ENCODE measurements around the genes TSHZ3 and DPY19L3.

DNA sequence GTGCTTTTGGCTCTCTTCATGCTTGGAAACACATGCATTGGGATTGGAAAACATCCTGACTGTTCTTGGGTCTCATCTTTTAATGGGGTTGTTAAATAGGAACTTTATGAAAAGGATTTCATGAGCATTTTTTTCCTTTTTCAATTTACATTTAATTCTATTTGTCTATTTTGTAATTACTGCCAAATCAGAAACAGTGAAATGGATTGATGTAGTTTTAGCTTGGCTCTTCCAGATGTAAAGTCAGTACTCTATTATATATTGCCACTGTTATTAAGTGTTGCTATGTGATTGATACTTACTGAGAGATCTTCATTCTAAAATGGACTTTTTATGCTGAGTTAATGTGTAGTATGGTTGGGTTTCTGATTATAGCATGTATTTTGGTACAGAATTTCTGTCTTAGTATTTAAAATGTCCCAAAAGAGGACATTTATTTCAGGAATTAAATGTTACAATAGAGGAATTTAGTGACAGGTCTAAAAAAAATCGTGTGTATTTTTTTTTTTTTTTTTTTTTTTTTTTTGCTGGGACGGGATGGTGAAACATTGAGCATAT is 27.7 kb downstream of the URI1 start:
- PRO-cap, 3 experiments: no peak in any of the 3 experiments
- RAMPAGE, long total RNA, 2 experiments: no peak in any of the 2 experiments
- RRBS: no CpG with 5 or more reads among the region's 2 CpGs

DNA sequence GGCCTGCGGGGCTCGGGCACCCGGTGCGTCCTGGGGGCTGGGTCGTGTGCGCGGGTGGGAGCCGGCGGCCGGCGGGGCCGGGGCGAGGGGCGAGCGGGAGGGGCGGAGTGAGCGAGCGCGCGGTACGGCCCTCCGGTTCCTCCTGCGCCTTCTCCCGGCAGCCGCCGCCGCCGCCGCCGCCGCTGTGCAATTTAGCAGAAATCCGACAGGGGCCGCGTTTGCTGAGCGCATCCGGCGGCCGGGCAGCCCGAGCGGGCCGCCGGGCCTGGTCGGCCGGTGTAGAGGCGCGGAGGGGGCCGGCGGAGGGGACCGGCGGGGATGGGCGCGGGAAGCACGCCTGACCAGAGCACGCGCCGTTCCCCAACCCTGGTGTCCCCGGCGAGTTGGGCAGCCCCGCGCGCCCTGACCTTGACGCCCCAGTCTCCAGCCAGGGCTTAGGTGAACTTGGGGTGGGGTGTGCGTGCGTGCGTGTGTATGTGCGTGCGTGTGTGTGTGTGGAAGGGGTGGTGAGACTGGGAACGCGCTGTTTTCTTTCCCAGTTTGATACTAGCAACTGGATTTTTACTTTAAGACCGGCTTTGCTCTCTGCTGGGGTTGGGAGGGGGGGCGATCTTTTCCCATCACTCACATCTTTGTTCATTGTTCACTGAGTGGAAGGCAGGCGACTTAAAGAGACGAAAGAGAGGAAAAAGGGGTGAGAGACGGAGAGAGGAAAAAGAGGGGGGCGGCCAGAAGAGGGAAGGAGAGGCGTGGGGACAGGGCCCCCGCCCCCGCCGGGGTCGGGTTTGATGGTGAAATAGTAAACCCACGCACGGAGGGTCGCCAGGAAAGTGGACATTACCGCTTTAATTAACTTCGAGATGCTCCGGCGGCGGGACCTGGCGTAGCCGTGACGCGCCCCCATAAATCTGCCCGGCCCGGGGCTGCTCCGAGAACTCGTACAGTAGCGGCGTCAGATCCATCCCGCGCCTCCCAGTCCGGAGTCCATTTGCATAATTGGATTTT is 144.3 kb upstream of the ZNF536 start:
- PRO-cap, 3 experiments: peak in 3 of 3 experiments; most common plus-strand start position 372 of the sequence (in 2); most common minus-strand start position 144 of the sequence (in 3)
- RAMPAGE, long total RNA, 2 experiments: start-site peak on the plus strand in 1 of 2 experiments, centred at positions 339 to 936 of the sequence, 16 to 41 reads per replicate
- RRBS: 1% methylated on average over 59 of the region's 101 CpGs

GRCh38 chr19:30228585-30228928 is 143.6 kb upstream of the ZNF536 start:
- PRO-cap, 3 experiments: no peak in any of the 3 experiments
- RAMPAGE, long total RNA, 2 experiments: no peak in any of the 2 experiments
- RRBS: 2% methylated on average over 6 of the region's 36 CpGs

DNA sequence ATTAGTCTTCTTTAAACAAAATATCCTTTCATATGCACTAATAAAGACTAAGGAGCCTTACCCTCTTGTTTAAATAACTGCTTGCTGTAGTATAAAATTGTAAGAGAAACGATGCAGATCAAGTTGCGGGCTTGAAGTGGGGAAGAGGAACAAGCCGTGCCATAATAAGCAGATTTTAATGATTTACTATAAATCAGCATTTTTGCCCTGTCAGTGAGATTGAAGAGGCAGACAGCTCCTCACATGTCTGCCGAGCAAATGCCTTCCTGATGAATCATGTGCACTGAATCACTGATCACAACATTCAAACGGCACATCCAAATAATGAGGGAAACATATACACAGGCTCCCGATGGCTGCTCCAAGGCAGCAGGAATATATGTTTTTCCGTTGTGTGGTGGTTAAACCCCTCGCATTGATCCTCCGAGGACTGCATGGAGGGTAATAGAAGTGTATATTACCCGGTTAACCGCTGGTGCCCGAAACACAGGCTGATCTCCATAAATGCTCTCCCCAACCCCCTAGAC is 282.8 kb downstream of the TSHZ3 start:
- PRO-cap, 3 experiments: no peak in any of the 3 experiments
- RAMPAGE, long total RNA, 2 experiments: no peak in any of the 2 experiments
- RRBS: no CpG with 5 or more reads among the region's 12 CpGs

- PRO-cap, 3 experiments: no peak in any of the 3 experiments
- RAMPAGE, long total RNA, 2 experiments: no peak in any of the 2 experiments
- RRBS: no CpG with 5 or more reads among the region's 10 CpGs
These were observed 92.7 kb downstream of the TSHZ3 start for GRCh38 chr19:31256482-31256995.

DNA sequence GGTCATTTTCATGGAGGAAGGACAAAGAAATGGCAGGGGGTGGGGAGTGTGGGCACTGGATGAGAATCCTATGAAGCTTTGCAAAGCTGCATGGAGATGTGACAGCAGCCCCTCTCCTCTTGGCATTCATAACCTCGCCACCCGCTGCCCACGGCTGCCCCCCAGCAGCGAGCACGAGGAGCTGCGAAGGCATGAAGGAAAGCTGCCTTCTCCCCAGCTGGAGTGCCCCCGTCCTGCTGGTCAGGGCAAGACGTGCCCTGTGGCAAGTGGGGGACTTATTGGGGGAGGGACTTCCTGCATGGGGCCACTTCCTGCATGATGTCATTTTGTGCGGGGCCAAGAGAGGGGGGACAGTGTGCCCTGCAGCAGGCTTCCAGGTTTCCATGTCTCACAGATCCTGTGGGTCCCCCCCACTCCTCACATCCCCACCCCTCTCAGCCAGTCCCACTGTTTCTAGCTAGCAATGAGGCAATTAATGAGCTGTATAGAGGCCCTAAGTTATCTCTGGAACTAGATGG is 85.9 kb downstream of the TSHZ3 start:
- PRO-cap, 3 experiments: no peak in any of the 3 experiments
- RAMPAGE, long total RNA, 2 experiments: no peak in any of the 2 experiments
- RRBS: no CpG with 5 or more reads among the region's 9 CpGs

- PRO-cap, 3 experiments: no peak in any of the 3 experiments
- RAMPAGE, long total RNA, 2 experiments: no peak in any of the 2 experiments
- RRBS: no CpG with 5 or more reads among the region's 7 CpGs
These were observed 8.8 kb downstream of the TSHZ3 start for GRCh38 chr19:31340441-31340763.

GRCh38 chr19:31349093-31349921 is at the start of gene TSHZ3:
Gene TSHZ3 (minus strand): TSS chr19:31349436.
- PRO-cap, 3 experiments: peak in 3 of 3 experiments; most common plus-strand start chr19:31349736 (in 2); most common minus-strand start chr19:31349422 (in 2)
- RAMPAGE, long total RNA, 2 experiments: no peak in any of the 2 experiments
- RRBS: 2% methylated on average over 7 of the region's 104 CpGs

GRCh38 chr19:31351231-31351572 is 2.0 kb upstream of the TSHZ3 start:
- PRO-cap, 3 experiments: peak in 2 of 3 experiments; most common plus-strand start chr19:31351420 (in 2)
- RAMPAGE, long total RNA, 2 experiments: no peak in any of the 2 experiments
- RRBS: 0% methylated on average over 6 of the region's 34 CpGs

GRCh38 chr19:32354419-32354939 is 9.1 kb downstream of the ZNF507 start:
- PRO-cap, 3 experiments: no peak in any of the 3 experiments
- RAMPAGE, long total RNA, 2 experiments: no peak in any of the 2 experiments
- RRBS: no CpG with 5 or more reads among the region's 16 CpGs

DNA sequence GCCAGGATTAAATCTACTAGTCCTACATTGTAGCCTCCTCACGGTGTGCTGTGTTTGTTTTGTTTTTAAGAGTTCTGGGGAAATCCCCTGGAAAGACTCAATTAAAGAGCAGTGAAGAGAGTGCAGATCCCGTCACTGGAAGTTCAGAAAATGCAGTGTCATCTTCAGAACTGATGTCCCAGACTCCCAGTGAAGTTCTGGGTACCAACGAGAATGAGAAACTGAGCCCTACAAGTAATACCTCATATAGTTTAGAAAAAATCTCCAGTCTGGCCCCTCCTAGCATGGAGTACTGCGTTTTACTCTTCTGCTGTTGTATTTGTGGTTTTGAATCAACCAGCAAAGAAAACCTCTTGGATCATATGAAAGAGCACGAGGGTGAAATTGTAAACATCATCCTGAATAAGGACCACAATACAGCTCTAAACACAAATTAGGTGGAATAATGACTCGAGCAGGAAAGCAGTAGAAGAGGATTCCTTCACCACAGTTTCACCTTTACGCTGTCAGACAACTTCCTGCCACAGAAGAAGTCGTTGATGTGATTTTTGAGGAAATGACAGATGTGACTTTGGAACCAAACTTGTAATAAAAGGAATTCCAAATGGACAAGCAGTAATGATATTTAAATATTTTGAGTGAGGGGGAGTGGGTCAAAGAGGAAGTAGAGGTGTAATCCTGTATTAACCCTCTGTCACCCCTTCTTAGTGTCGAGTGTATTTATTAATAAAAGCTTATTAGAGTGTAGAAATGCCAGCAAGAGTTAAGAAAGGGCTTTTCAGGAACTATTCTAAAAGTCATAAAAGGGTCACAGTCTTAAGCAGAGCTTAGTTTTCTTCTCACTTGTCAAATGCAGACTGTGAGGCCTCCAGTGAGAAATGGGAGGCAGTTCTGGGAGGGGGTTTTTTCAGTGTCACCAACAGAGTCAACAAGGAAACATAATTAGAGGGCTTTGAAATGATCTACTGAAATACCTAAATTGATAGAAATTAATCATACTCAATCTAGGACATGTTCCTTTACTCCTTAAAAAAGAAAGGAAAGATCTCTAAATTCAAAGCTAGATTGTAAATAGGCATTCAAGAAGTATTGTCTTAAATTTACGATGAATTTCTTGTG is 22.6 kb upstream of the DPY19L3 start:
- PRO-cap, 3 experiments: no peak in any of the 3 experiments
- RAMPAGE, long total RNA, 2 experiments: no peak in any of the 2 experiments
- RRBS: no CpG with 5 or more reads among the region's 10 CpGs

DNA sequence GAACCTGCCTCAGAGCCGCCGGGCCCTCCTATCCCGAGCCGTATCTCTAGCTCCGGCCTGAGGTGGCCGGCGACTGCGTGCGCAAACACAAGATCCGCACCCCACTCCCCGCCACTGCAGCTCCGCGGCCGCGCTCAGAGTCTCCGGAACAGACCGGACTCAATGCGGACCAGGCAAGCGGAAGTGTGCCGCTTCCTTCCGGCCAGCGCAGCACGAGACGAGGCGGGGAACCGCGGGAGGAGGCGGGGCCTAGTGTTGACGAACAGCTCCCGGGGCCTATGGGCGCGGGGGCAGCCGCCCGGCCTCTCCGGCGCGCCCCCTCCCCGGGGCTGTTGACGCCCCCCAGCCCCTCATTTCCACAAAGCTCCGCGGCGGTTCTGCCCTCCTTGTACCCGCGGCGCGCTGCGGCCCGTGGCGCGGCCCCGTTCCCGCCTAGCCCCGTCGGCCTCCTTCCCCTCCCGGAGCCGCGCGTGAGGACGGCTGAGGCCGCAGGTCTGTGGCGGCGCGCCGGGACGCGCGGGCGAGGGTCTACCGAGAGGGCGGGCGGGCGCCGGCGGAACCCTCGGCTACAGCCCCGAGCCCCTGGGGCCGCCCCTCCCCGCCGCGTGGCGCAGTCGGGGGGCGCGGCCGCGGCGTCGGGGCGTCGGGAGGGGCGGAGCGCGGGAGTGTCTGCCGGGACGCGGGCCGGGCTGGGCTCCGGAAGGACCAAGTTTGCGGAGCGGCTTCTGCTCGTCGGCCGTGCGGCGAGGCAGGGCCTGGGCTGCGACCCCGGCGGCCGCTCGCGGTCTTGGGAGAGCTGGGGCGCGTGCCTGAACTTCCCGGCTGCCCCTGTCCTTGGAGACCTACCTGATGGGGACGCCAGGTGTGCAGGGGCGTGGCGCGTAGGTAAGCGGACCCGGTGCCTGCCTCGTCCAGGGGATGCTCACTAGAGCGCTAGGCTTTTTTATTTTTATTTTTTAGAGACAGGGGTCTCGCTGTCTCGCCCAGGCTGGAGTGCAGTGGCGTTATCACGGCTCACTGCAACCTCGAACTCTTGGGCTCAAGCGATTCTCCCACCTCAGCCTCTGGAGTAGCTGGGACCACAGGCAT is at the start of gene DPY19L3:
TSS of gene DPY19L3 (plus strand) at position 353 of the 1,089 bp plus-strand sequence.
- PRO-cap, 3 experiments: peak in 3 of 3 experiments; most common plus-strand start position 361 of the sequence (in 3); most common minus-strand start position 607 of the sequence (in 3)
- RAMPAGE, long total RNA, 2 experiments: start-site peak on the plus strand in 1 of 2 experiments, centred at positions 361 to 707 of the sequence, 270 to 835 reads per replicate
- RRBS: 1% methylated on average over 66 of the region's 128 CpGs

GRCh38 chr19:32406705-32407974 is 1.6 kb downstream of the DPY19L3 start:
- PRO-cap, 3 experiments: peak in 2 of 3 experiments; most common plus-strand start chr19:32407367 (in 1); most common minus-strand start chr19:32407211 (in 1)
- RAMPAGE, long total RNA, 2 experiments: no peak in any of the 2 experiments
- RRBS: no CpG with 5 or more reads among the region's 18 CpGs

GRCh38 chr19:32468308-32469111 is 62.9 kb downstream of the DPY19L3 start:
- PRO-cap, 3 experiments: no peak in any of the 3 experiments
- RAMPAGE, long total RNA, 2 experiments: no peak in any of the 2 experiments
- RRBS: no CpG with 5 or more reads among the region's 8 CpGs

GRCh38 chr19:32870043-32870374 is 442 bp upstream of the SLC7A9 start:
- PRO-cap, 3 experiments: no peak in any of the 3 experiments
- RAMPAGE, long total RNA, 2 experiments: no peak in any of the 2 experiments
- RRBS: no CpG with 5 or more reads among the region's 9 CpGs

DNA sequence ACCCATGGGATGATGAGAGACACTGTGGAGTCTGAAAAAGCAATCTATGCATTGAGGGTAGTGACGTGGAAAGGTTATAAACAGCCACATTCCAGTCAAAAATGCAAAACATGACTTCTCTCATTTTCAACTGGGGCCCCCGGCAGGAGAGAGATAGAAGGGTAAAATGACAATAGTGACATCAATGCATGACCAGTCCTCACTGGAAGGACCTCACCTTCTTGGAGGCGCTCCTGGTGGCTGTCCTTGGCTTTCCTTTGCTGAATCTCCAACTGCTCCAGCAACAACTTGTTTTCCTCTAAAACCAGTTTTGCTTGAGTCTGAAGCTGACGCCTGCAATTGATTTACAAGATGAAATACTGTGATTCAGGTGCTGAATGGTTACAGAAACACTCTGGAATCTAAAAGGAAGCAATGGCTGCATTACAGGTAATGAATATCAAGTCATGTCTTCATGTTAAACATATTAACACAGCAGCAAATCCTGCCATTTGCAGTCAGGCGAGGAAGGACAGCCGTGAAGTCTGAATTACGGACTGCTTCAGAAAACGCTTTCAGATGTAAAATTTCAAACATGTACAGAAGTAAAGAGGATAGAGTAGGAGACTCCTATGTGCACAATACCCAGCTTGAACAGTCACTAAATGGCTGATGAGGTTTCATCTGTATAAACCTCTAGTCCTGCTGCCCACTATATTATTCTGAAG is 48.6 kb upstream of the SLC7A9 start:
- PRO-cap, 3 experiments: no peak in any of the 3 experiments
- RAMPAGE, long total RNA, 2 experiments: no peak in any of the 2 experiments
- RRBS: no CpG with 5 or more reads among the region's 8 CpGs

DNA sequence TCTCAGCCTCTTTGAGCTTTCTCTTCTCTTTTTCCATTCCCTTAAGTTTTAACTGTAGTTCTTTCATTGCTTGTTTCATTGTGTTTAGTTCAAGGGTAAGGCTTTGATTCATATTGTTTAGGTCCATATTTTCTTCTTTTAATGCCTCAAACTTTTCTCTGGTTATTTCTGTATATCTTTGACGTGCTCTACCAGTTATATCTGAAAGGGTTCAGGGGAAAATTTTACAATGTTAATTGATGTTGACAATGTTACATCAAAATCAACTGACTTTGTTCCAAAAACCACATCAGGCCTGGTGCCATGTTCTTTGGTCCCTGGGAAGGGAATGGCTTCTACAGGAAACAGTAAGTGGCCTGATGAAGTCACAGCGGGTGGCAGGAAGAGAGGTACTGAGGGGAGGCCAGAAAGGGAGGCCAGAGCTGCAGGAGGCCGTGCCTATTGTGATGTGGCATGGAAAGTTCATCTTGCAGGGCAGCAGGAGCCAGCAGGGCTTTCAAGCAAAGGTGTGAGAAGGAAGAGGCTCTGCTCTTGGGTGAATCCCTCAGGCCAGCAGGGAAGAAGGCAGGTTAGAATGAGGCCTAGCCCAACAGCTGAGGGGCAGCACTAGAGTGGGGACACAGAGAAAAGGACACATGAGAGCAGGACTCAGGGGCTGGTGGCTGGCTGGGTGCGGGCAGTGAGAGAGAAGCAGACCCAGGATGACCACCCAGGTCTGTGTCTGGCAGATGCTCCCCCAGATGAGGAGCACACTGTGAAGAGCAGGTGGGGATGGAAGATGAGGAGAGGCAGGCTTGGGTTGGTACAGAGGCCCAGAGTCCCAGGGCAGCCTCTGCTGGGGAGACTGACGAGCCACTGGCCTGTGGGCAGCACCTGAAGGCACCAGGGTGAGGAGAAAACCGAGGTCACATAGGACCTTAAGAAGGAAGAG is 38.0 kb downstream of the CEP89 start:
- PRO-cap, 3 experiments: no peak in any of the 3 experiments
- RAMPAGE, long total RNA, 2 experiments: no peak in any of the 2 experiments
- RRBS: no CpG with 5 or more reads among the region's 6 CpGs

GRCh38 chr19:33040967-33042142 is 23.3 kb downstream of the RHPN2 start:
- PRO-cap, 3 experiments: no peak in any of the 3 experiments
- RAMPAGE, long total RNA, 2 experiments: no peak in any of the 2 experiments
- RRBS: no CpG with 5 or more reads among the region's 12 CpGs

DNA sequence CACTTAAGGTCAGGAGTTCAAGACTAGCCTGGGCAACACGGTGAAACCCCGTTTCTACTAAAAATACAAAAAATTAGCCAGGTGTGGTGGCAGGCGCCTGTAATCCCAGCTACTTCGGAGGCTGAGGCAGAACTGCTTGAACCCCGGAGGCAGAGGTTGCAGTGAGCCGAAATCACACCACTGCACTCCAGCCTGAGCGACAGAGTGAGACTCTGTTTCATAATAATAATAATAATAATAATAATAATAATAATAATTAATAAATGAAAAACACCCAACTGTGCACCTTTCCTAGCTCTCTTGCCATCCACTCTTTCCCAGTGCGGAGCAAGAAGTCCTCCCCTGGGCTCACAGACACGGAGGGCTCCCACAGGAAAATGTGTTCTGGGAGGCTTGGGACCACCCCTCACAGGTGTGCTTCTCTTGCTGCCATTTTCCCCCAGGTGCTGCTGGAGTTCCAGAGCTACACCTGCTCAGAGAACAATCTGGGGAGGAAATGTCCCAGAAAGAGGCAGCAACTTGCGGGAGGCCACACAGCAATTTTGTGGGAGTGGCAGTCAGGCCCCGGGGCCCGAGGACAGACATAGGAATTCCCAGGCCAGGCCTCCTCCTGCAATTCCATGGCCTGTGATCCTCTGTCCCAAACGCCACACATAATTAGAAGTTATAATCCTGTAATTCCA is 2.0 kb downstream of the RHPN2 start:
- PRO-cap, 3 experiments: no peak in any of the 3 experiments
- RAMPAGE, long total RNA, 2 experiments: no peak in any of the 2 experiments
- RRBS: no CpG with 5 or more reads among the region's 13 CpGs

- PRO-cap, 3 experiments: no peak in any of the 3 experiments
- RAMPAGE, long total RNA, 2 experiments: no peak in any of the 2 experiments
- RRBS: 82% methylated on average over 1 of the region's 6 CpGs
These were observed 26.2 kb downstream of the CEBPA start for GRCh38 chr19:33276165-33276527.